Mesenchymal stem cell of the bone marrow (primary cell): ENCODE data around the genes MMS22L and PREP.

- CAGE, long polyA plus RNA: no peak
Measured at GRCh38 chr6:96536109-96536551, 14.5 kb downstream of the UFL1 start.

GRCh38 chr6:96851843-96852252 lies 14.6 kb upstream of the GPR63 start:
- CAGE, long polyA plus RNA: no peak

DNA sequence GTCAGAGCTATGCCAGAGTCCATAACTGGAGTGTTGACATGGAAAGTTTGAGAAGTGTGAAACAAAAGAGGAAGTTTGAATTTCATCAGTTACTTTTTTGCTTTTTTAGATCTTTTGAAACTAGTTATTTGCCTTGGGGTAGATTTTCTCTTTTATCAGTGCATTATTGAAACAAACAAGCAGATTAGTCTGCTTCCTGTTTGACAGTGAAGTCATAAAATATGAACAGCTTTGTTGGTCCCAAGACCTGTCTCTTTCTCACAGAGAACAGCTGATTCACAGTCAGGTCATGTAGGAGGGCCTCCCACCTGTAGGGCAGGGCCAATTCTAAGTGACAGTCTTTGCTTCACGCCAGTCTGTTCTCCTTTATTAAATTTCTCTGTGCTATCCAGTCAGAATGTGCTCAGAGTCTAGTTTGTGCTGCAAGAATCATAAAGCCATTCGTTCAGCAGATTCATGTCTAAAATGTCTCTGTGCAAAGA lies 125.2 kb downstream of the KLHL32 start:
- CAGE, long polyA plus RNA: no peak

GRCh38 chr6:97282777-97283844 lies at the start of gene MMS22L:
Gene MMS22L (minus strand): TSS chr6:97283216.
- CAGE, long polyA plus RNA: no peak

GRCh38 chr6:97407283-97407528 lies 124.2 kb upstream of the MMS22L start:
- CAGE, long polyA plus RNA: no peak

- CAGE, long polyA plus RNA: no peak
Measured at GRCh38 chr6:99400782-99401754, 7.1 kb upstream of the COQ3 start.

DNA sequence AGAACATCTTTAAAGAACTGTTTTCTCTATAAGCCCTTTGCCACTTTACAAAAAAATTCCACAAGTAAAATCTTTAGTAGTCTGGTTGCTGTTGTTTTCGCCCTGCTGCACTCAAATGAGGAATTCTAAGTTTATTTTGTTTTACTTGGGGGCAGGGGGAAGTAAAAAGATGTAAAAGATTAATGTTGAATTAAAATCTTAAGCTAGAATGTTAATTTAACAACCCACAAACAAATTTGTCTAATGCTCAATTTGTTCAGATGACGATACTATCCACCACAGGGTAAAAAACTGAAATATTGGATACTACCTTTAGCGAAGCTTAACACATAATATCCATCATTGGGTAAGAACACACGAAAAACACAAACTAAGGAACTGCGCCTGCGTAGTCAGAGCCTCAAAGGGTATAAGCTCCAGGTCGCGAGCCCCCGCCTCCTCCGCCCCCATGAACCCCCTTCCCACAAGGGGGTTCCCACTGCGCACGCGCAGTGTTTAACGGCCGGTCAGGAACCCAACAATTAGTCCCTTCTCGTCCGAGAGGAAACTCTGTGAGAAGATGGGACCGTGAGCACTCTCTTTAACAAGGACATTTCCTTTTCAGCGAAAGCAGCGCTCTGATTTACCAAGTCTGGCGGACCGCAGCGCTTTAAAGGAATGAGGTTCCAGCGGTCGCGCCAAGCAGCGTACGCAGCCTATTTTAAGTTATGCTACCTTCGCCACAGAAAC lies 515 bp downstream of the PNISR start:
- CAGE, long polyA plus RNA: no peak

DNA sequence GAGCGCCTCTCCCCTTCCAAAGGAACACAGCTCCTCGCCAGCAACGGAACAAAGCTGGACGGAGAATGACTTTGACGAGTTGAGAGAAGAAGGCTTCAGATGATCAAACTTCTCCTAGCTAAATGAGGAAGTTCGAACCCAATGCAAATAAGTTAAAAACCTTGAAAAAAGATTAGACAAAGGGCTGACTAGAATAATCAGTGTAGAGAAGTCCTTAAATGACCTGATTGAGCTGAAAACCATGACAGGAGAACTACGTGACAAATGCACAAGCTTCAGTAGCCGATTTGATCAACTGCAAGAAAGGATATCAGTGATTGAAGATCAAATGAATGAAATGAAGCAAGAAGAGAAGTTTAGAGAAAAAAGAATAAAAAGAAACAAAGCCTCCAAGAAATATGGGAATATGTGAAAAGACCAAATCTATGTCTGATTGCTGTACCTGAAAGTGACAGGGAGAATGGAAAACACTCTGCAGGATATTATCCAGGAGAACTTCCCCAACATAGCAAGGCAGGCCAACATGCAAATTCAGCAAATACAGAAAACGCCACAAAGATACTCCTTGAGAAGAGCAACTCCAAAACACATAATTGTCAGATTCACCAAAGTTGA lies 23.1 kb upstream of the PNISR start:
- CAGE, long polyA plus RNA: no peak

DNA sequence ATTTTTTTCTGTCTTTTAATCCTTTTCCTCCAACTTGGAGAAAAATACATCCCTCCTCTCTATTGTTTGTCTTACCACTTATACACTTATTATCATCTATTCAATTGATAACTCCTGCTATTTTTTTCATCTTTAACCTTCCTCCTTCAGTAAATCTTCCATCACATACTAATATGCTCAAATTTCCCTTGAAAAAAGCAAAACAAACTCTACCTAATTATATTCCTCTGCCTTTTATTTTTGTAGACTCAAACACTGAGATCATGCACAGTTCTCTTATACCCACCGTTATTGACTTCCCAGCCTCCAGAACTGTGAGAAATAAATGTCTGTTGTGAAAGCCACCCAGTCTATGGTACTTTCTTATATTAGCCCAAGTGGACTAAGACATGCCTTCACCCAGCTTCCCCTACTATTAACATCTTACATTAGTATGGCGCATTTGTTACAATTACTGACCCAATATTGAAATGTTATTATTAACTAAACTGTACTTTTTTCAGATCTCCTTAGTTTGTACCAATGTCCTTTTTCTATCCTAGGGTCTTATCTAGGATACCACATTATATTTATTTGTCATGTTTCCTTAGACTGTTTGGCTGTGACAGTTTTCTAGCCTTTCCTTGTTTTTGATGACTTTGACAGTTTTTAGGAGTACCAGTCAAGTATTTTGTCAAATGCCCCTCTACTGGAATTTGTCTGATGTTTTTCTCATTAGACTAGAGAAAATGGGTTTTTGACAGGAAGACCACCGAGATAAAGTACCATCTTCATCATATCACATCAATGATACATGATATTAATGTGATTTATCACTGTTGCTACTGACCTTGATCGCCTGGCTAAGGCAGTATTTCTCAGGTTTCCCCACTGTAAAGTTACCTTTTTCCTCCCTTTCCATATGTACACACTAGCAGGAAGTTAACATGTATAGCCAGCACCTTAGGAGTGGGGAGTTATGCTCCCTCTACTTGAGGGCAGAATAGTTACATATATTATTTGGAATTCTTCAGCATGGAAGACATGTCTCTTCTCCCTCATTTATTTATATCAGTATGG lies 14.7 kb downstream of the CCNC start:
- CAGE, long polyA plus RNA: no peak

GRCh38 chr6:99613369-99614512 lies 7.1 kb downstream of the PRDM13 start:
- CAGE, long polyA plus RNA: no peak

DNA sequence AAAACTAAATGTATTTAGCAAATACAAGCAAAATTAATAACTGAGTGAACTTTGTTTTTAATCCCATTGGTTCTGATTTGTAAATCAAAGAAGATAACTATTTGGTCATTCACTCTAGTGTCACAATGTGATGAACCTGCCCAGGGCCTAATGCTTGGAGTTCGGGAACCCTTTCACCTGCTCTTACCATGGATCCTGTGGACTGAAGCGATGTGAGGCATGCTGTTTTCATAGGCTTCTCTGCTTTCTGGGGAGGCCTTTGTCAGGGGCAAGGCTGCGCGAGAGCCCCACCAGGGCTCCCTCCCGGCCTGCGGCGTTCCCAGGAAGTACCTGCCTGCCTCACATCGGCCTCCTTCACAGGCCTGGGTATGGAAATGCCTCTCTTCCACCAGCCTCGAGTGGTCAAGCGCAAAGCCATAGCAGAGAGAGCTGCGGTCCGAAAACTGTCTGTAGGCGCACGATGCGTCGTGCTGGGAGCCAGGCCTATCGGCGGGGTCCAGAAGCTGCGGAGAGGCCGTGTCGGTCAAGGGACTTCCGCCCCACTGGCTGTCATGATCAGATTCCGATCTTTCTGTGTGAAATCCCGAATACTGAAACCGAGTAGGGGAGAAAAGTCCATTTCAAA lies 71.3 kb downstream of the SIM1 start:
- CAGE, long polyA plus RNA: no peak

GRCh38 chr6:100741091-100741764 lies 139.9 kb downstream of the ASCC3 start:
- CAGE, long polyA plus RNA: no peak

GRCh38 chr6:104422119-104422389 lies 437.7 kb downstream of the HACE1 start:
- CAGE, long polyA plus RNA: no peak

GRCh38 chr6:104953485-104954217 lies 3.3 kb upstream of the LIN28B start:
- CAGE, long polyA plus RNA: no peak

DNA sequence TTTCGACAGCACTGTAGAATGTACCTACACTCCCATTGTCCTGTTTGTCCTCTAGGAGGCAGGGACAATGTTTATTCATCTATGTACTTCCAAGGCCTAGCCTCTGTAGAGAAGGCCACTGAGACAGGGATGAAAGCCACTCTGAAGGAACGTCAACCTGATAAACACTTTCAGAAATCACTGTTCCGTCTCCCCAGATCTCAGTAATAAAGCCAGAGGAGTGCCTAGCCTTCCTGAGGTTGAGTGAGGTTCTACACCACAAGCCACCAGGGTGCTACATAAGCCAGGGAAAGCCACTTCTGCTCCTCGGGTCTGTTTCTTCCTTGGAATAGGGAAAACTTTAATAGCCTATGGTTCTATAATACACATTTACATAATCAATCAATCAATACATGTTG lies 1.9 kb downstream of the BVES start:
- CAGE, long polyA plus RNA: no peak

DNA sequence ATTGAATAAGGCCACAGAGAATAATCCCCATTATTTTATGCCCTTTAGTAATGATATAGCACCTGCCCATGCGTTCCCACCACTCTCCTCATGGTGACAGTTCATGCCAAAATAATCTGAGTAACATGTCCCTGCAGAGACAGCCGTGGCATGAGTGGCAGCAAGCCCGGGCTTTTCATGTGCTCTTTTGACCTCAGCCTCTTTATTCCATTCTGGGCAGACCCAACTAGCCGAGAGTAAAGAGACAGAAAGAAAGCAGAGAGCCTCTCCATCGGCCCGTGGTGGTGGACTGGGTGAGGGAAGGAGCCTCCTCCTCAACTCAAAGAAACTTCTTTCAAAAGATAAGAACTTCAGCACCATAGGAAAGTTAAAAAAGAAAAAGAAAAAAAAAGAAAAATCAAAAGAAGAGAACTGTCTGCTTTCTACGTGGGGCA lies 20.0 kb upstream of the POPDC3 start:
- CAGE, long polyA plus RNA: no peak

DNA sequence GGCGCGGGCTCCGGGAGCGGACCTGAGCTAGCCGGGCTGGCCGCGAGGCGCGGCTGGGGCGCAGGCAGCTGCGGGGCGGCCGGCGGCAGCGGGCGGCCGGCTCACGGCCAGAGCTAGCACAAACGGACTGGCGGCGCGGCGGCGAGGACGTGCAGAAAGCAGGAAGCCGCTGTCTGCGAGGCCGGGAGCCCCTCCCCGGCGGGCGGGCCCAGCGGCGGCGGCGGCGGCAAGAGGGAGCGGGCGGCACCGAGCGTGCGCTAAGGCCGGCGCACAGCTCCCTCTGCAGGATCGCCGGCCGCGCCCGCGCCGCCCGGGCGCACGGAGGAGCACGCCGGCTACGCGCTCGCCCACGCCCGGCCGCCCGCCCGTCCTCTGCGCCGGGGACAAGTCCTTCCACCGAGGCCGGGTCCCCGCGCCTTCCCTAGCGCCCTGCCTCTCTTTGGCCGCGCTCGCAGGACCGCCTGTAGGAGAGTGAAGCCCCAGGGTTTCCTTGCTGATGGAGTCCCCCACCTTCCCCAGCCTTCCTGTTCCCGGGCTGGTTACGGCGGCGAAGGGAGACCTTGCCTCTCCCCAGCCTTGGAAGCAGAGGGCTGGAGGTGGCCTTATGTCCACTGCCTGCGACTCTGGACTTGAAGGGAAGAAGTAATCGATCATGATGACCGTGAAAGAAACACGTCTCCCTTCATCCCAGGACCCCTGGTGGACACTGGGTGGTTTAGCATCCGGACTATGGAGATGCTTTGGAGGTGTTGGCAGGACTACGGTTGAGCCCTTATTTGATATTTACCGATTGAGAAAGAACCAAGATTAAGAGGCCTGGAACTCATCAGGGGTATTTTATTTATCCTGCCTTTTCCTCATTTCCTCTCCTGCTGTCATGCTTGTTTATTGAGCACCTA lies at the start of gene PREP:
Gene PREP (minus strand): TSS at position 160 of the 899 bp plus-strand sequence.
- CAGE, long polyA plus RNA: no peak

- CAGE, long polyA plus RNA: no peak
Measured at GRCh38 chr6:105604144-105604734, 201.4 kb upstream of the PREP start.

DNA sequence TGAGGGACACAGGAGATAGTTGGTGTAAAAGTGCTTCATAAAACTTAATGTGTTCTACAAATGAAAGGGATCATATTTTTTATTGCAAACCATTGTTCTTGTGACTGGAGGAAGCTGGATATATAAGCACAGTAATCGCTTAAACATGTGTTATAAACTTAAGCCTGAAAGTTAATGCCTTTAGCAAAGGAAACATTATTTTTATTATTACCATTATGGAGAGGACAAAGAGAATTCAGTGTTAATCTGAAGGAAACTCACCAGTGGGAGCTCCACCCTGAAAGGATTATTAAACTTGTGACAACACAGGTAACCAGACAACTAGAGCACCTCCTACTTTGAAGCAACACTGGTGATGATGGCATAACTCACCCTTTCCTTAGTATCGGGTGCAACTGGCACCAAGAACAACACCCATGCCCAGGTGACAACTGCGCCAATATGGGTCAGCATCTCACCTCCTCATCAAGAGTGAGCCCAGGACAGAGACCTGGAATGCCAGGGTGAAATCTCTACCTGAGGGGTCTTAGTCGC lies 288.7 kb upstream of the PRDM1 start:
- CAGE, long polyA plus RNA: no peak

DNA sequence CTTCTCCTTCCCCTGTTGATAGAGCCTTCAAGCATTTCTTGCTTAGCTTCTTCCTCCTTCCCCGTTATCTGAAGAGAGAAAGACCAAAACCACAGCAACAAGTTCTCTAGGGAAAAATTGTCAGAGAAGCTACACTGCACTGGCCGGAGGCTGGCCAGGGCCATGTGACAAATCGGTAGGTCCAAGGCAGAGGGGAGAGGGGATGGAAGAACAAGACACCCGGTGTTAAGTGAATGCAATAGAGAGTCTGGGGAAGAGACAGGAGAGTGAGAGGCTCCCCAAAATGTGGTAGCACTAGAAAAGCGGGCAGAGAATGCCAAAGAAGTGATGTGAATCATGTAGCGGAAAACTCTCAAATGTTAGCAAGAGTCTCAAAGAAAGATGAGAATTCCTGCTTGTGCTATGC lies 202.0 kb upstream of the PRDM1 start:
- CAGE, long polyA plus RNA: no peak